ENCODE data around the gene FBXW8.

GRCh38 chr12:116325296-116325586 lies 47.7 kb upstream of the MED13L start:
- PRO-cap: no peak
- RAMPAGE, long total RNA, 4 experiments: no peak in any of the 4 experiments

GRCh38 chr12:116360927-116361215 lies 83.4 kb upstream of the MED13L start:
- PRO-cap: no peak
- RAMPAGE, long total RNA, 4 experiments: no peak in any of the 4 experiments

DNA sequence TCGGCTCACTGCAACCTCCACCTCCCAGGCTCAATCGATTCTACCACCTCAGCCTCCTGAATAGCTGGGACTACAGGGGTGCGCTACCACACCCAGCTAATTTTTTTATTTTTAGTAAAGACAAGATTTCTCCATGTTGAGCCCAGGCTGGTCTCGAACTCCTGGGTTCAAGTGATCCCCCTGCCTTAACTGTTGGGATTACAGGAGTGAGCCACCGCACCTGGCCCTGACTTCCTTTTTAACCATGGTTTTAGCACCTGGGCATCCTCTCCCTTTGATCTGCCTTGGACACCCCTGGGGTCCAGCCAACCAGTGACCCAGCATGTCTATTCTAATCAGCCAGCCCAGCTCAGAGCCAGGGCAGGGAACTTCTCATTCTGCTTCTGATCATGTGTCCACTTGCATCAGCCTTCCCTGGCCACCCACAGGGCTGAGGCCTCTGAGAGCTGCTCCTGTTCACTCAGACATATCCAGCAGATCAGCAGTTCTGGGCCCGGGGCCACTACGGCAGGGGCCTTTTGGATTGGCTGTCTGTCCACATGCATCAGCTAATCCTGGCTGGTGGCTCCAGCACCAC lies 118.0 kb upstream of the MAP1LC3B2 start:
- PRO-cap: no peak
- RAMPAGE, long total RNA, 4 experiments: no peak in any of the 4 experiments

DNA sequence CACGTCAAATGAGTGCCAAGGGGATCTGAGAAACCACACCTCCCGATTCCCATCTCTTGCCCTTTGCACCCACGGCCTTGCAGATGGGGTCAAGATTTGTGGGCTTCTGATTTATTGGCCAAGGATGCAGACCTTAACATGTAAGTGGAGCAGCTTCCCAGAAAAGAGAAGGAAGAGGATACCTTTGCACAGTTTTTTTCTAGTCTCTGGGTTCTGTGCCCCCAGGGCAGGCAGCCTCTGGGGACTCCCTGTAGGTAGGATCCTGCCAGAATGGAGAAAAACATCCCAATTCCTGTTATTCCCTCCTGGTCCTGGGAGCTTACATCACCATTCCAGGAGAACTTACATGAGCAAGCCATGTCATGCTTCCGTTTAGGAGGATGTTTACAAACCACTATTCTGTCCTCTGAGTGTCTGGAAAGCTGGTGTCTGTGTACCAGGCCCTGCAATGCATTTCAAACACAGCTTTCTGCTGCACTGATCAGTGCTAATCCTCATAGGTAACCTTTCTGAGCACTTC lies 20.0 kb upstream of the MAP1LC3B2 start:
- PRO-cap: no peak
- RAMPAGE, long total RNA, 4 experiments: no peak in any of the 4 experiments

GRCh38 chr12:116551693-116552186 lies 7.4 kb upstream of the MAP1LC3B2 start:
- PRO-cap: no peak
- RAMPAGE, long total RNA, 4 experiments: no peak in any of the 4 experiments

GRCh38 chr12:116582694-116582972 lies 23.5 kb downstream of the MAP1LC3B2 start:
- PRO-cap: no peak
- RAMPAGE, long total RNA, 4 experiments: no peak in any of the 4 experiments

- PRO-cap: no peak
- RAMPAGE, long total RNA, 4 experiments: no peak in any of the 4 experiments
Observed at GRCh38 chr12:116604779-116605405, 45.7 kb downstream of the MAP1LC3B2 start.

DNA sequence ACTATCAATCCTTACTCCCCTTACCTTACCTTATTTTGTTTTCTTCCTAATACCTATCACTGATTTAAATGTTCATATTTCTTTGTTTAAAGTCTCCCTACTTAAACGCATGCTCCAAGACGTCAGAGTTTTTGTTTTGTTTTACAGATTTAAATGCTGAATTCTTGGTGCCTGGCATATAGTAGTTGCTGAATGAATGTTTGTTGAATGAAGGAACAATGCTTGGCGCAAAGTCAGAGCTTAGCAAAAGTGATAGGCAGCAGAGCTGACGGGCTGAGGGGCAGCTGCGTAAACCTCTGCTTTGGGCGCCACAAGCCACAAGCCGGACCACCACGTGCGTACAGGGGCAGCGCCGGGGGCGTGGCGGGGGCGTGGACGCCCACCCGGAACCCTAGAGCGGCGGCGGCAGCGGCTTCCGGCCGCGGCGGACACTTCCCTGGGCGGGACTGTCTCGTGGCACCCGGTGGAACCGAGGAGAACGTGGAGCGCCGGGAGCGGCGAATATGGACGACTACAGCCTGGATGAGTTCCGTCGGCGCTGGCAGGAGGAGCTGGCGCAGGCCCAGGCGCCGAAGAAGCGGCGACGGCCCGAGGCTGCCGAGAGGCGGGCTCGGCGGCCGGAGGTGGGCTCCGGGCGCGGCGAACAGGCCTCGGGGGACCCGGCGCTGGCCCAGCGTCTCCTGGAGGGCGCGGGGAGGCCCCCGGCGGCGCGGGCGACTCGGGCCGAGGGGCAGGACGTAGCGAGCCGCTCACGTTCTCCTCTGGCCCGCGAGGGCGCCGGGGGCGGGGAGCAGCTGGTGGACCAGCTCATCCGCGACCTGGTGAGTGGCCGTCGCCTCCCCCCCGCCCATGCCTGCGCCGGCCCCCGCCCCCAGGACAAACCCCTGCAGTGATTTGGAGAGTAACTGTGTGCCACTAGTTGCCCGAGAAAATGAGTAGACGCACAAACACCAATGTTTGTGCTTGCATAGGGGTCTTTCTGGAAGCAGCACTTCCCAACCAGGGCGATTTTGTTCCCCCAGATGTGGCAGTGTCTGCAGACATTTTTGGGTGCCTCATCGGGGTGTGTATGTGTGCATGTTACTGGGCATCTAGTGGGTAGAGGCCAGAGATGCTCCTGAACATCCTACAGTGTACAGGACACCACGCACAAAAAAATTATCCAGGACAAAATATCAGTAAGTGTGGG lies at the start of gene FBXW8:
Gene FBXW8 (plus strand): TSS at position 416 of the 1,189 bp plus-strand sequence.
- PRO-cap: unidirectional peak, plus-strand start at position 459 of the sequence
- RAMPAGE, long total RNA, 4 experiments: start-site peak on the plus strand in 2 of 4 experiments, centred at positions 449 to 453 of the sequence, 47 to 92 reads per replicate

DNA sequence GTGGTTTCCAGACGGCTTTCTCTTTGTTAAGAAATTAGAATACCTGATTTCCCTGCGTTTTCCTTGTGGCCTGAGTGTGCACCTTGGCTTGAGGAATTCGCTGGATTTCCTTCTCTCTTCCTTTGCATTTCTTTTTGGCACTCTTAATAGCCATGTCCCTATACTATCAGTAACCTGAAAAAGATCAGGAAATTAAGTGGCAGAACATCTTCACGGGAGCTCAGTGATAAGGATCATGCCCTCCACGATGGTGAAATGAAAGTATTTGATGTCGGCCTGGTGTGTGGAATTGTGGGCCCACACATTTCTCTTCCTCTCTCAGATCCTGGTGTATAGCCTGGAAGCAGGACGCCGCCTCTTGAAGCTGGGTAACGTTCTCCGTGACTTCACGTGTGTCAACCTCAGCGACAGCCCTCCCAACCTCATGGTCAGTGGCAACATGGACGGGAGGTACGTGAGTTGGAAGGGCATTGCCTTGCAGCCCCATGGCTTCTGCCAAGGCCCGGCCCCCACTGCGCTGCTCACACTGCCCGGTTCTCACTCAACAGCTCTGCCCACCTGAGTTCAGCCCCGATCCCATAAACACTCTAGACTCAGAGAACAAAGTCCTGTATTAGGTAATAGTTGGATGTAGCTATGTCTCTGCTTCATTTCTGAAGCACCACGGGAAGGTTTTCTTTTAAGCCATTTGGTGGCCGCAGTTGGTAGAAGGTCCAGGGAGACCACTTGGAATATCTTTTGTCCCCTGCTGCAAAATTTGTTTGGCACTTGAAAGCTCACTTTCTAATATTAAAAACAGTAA lies 89.0 kb downstream of the TESC start:
- PRO-cap: no peak
- RAMPAGE, long total RNA, 4 experiments: no peak in any of the 4 experiments

GRCh38 chr12:117042152-117042717 lies 57.0 kb downstream of the TESC start:
- PRO-cap: no peak
- RAMPAGE, long total RNA, 4 experiments: no peak in any of the 4 experiments

DNA sequence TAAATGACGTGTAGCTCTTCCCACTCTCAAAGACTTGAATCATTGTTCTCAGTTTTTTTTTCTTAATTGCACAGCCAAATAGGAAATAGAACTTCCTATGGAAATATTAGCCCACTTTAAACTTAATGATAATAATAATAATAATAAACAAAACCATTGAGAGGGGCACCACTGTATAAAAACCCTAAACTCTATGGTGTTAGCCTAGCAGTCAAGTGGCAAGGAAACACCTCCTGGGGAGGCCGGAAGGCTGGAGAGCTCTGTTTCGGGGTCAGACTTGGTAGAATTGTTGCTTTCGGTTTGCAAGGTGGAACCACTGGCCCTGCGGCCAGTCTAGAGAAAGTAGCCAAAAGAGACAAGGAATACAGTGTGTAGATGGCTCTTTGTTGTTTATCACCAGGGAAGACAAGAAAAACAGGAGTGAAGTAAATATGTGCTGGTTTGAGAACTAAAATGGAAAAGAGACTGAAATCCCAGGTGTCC lies 40.1 kb upstream of the TESC start:
- PRO-cap: no peak
- RAMPAGE, long total RNA, 4 experiments: no peak in any of the 4 experiments

GRCh38 chr12:117439439-117440225 lies 78.2 kb upstream of the NOS1 start:
- PRO-cap: no peak
- RAMPAGE, long total RNA, 4 experiments: no peak in any of the 4 experiments

GRCh38 chr12:117562177-117562754 lies 200.8 kb upstream of the NOS1 start:
- PRO-cap: no peak
- RAMPAGE, long total RNA, 4 experiments: no peak in any of the 4 experiments

DNA sequence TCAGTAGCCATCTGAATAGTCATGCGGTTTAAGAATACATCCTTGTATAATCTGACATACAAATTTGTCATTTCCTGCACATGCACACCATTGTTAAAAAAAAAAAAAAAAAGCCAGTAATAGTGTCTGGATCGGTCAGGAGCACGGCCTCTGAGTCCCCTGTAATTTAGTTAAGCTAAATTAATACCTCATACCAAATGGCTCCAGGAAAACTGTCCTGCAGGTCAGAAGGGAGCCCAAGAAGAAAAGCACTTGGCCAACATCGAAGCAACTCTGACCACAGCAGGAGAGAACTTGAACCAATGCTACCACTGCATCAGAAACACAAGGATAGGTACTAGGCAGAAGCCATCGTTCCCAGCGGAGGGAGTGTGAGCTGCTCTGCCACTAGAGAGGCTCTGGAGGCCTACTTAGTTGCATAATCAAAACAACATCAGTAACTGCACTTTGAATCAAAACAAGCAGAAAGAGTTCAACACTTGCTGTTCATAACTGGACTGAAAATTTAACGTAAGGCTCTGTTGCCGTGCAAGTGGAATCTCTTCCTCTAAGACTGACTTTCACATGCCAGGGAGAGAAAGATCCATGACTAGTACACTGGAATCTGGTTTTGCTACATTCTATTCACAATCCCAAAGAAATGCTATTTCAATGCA lies 17.1 kb downstream of the RFC5 start:
- PRO-cap: no peak
- RAMPAGE, long total RNA, 4 experiments: no peak in any of the 4 experiments

DNA sequence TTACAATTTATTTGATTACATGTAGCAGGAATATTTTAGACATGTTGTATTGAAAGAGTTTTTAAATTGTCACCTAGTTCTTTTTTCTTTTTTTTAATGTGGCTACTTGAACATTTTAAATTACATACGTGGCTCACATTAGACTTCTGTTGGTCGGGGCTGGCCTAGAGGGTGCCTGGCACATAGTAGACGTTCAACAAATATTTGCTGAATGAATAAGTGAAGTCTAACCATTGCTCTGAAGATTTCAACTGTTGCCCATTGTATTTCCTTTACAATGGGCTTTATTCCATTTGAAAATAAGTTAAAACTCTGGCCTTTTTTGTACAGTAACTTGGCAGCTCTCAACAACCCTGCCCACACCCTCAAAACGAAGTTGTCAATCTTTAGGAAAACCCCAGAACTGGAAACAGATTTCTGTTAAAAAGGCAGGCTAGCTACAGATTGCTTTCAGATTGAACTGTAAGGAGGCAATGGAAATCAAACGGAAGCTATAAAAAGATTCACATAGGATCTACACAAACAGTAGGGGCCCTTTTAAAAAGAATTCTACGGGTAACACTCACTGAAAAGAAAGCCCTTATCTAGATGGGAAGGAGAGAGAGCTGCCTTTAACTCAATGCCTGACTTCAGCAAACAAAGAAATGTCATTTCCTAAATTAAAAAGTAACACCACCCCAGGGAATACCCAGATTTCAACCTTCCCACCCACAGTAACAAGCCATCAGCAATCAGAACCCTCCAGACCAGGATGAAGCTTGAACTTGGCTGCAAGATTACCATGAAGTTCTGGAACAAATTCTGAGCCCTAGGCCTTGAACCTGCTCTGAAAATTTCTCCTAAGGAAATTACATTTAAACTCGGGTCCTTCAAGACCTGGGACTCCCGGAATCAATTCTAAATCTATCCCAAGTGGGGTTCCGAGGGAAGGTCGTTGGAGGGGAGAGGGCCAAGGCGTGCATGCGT lies 1.5 kb downstream of the WSB2 start:
- PRO-cap: unidirectional peak, plus-strand start at position 587 of the sequence; unidirectional peak, plus-strand start at position 744 of the sequence
- RAMPAGE, long total RNA, 4 experiments: no peak in any of the 4 experiments

DNA sequence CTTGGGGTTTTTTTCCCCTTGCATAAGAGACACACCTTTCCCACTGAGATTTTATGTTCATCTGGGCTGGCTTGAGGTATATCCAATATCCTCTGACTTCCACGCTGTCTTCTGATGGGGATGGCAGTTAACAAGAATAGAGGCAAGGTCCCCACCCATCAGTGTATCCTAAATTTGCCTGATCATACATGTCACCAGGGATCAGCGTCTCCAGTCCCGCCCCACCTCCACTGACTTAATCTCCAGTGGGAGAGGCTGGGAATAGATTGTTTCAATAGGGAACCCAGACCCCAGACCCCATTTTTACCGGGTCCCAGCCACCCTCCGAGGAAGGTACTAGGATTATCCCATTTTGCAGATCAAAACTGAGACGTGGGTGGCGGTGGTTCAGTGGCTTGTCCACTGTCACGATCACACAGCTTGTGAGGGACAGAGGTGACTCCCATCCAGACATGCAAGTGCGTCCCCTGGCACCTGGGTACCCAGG lies 742 bp downstream of the WSB2 start:
- PRO-cap: no peak
- RAMPAGE, long total RNA, 4 experiments: no peak in any of the 4 experiments

DNA sequence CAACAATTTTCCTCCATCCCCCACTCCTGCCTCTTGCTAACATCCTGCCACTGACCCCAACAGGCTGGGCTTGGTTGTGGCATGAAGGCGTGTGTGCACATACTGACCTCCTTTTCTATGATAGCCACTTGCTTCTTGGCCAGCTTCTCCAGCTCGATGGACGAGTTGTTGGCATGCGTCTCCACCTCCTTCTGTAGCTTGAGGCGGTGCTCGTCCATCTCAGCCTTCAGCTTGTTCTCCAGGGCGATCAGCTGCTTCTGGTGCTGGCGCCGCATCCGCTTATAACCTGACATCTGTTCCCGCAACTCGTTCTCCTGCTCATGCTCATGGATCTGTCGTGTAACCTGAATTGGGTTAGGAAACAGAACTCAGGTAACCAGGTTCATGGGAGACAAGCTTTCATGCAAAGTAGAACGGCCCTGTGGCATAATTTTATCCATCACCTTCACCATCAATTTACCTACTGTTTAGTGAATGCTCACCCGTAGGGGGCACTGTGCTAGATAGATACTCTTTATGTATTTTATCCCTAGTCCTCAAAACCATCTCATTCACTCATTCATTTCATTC lies 45.4 kb downstream of the PEBP1 start:
- PRO-cap: no peak
- RAMPAGE, long total RNA, 4 experiments: start-site peak on the minus strand in 1 of 4 experiments, centred at positions 117 to 237 of the sequence, 23 to 88 reads per replicate

DNA sequence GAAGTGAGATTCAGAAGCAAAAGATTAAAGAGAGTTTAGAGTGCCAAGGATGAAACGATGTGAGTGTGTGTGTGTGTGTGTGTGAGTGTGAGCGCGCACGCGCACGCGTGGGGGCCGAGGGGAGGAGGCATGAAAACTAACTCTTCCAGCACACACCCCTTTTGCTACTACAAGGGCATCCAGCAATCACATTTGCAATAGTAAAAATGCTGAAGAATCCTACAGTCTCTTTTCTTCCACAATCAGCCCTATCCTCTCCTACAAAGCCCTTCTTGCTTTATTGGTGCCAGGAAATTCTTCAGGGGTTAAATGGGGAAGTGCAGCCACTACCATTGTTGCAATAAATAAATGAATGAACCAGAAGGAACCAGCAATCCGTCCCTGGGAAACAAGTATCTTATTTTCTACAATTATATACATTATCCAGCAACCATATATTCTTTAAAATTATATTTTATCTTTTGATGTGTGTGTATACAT lies 53.0 kb downstream of the PEBP1 start:
- PRO-cap: no peak
- RAMPAGE, long total RNA, 4 experiments: no peak in any of the 4 experiments

GRCh38 chr12:118357149-118358124 lies 15.3 kb downstream of the TAOK3 start:
- PRO-cap: no peak
- RAMPAGE, long total RNA, 4 experiments: no peak in any of the 4 experiments

- PRO-cap: no peak
- RAMPAGE, long total RNA, 4 experiments: no peak in any of the 4 experiments
Observed at GRCh38 chr12:118390762-118391527, 14.6 kb downstream of the SUDS3 start.